HGPS cell (cell line): ENCODE data around the genes ERCC3 and MAP3K2.

DNA sequence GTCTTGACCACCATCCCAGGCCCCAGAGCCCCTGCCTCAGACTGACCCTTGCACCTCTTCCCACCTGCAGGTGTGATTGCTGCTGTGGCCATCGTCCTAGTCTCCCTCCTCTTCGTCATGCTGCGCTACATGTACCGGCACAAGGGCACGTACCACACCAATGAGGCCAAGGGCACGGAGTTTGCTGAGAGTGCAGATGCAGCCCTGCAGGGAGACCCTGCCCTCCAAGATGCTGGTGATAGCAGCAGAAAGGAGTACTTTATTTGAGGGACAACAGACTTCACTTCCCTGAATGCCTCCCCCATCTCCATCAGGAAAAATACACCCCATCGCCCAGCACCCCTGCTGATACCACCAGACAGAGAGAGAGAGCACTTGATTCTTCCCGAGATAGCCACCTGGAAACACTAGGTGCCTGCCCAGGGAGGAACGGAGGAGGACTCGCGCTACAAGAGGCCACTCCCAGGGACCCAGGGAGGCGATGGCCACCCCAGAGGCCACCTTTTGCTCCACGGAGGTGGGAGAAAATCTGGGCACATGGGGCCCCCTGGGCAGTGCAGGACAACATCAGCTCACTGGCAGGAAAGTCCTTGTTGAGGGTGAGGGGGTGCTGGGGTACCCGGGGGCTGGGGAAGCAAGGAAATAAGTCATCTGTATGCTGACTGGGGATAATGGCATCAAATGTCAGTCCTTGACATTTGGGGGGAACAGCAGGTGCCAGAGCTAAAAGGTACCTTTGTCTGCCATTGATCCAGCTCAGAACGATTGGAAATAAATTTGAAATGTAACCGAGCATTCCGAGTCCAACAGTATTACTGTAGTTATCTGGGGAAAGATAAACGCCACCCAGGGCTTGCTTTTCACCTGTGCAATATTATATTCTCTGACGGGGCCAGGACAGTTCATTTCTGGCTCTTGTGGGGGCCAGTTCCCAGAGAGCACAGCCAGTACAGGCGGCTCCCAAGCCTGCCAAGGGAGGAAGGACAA lies 40.2 kb downstream of the GYPC start:
- RRBS, result no CpG with 5 or more reads among the region's 20 CpGs

DNA sequence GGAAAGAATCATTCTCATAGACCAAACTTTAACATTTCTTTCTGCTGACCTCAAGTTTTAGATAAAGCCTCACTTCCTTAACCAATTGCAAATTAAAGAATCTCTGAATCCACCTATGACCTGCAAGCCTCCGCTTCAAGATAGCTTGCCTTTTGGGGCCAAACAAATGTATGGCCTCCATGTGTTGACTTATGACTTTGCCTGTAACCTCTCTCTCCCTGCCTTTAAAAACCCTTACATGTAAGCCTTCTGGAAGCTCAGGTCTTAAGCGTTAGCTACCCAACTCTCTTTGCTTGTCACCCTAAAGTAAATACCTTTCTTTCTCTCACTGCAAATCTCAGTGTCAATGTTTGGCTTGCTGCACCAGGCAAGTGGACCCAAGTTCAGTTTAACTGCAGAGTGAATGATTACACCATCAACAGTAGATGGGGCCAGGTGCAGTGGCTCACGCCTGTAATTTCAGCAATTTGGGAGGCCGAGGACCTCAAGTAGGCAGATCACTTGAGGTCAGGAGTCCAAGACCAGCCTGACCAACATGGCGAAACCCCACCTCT lies 97.9 kb downstream of the TEX51 start:
- RRBS, result no CpG with 5 or more reads among the region's 5 CpGs

DNA sequence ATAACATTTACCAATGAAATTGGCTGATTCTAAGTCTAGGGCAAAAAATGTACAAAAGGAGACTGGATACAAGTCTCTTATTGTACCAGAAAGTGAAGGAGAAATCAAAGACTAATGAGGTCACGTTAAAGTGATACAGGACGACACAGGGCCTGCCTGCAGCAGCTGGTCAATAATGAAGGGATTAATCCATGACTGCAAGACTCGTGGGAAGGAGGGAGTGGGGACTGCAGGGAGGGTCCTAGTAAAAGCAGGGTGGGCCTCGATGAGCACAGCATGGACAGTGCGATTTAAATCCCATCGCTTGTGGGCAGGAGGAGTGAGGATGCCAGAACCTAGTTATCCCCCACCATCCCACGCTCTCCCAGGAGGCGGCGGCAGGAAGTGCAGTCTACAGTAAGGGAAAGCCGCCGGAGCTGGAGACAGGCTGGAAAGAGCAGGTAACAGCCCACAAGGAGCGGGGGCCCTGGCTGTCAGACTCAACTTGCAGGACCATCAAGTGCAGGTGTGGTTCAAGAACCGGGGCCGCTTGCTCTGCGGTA lies 82.4 kb downstream of the BIN1 start:
- RRBS, result 15% methylated on average over 4 of the region's 15 CpGs

DNA sequence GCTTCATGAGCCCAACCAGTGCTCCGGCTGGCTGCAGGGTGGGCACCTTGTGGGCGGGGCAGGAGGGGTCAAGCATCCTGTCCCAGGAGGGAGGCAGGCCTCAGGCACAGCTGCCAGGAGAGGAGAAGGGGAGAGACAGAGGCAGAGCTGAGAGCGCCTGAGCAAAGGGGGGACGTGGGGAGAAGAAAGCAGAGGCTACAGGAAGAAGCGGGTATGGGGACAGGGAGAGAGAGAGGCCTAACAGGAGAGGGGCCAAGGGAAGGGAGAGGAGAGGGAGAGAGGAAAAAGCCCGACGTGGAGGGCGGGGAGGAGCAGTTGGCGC lies 57.0 kb downstream of the BIN1 start:
- RRBS, result 14% methylated on average over 1 of the region's 9 CpGs

DNA sequence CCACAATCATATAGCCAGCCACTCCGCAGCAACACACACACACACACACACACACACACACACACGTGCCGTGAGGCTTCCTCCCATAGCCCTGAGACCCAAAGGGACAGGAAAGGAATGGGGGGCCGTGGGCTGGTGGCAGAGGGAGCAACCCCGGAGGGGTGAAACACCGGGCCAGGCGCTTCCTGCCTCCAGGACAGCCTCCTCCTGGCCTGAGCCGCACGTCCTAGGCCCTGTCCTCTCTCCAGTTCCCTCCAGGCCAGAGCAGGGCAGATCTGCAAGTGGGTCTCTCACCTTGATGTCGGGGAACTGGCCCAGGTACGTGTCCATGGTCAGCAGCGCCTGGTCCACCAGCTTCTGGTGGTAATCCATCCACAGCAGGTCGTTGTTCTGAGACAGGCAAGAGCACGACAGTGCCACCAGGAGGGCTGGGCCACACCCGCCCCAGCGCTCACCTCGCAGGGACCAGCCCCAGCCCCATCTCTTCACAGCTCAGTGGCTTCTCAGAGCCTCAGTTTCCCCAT lies 37.2 kb downstream of the BIN1 start:
- RRBS, result no CpG with 5 or more reads among the region's 17 CpGs

DNA sequence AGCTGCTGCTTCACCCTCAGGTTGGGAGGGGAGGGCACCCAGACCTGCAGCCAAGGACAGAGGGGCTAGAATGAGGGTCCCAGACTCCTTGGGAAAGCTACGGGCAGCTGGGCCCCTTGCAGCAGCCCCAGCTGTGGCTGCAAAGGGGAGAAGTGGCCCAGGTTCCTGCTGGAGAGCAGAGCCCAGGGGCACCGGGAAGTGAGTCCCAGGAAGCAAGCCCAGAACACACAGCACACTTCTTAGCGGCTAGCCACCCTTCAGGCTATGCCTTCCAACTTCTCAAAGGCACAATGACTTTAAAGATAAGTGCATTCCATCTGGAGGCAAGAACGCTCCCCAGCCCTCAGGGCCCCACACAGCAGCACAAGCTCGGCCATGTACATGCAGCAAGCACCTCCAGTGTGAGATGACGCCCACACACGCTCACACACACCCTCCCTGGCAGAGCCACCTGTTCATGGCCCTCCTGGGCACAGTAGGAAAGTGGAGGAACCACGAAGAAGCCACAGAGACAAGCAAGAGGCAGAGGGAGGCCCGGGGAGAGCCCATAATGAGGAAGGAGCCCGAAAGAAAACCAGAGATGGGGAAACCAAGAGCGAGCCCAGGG lies 21.8 kb downstream of the BIN1 start:
- RRBS, result no CpG with 5 or more reads among the region's 11 CpGs

DNA sequence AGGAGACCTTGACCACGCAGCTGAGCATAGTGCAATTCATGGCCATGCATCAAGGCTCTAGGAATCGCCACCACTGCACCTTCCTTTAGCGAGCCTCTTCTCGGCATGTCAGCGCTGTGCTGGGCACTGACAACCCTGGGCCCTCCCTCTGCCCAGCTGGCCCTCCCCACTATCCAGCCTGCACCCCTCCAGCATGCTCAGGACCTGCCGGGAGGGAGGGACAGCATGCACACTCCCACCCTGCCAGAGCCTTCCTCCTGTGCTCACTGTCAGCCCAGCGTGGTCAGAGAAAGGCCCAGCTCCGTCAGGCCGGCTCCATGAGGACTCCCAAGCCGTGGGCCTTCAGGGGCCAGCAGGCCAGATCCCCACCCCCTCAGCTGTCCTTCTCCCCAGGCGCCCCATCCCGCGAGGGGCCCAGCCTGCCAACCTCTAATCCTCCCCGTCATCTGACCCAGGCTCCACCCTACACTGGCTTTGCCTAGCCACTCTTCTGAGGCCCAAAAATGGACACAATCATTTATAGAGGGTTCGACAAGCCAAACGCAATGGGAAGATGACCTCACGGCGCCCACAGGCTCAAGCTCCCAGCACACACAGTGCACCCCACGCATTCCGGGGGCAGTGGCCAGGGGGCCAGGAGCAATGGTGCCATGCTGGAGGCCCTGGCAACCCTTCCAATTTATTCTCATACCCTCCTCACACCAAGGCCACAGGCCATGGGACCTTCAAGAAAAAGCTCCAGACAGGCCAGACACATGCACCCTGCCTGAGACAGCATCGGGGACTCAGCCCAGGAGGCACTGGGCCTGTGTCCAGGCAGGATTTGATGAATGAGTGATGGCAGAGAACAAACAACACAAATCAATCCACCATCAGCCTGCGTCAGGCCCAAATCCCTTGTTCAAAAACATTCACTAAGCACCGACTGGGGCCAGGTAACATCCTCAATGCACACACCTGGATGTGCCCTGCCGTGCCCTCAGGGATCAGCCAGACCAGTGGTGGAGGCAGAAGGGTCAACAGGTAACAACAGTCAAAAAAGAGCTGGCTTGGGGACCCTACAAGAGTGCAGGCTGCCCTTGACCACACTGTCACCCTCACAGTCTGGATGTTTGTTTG lies 3.3 kb downstream of the BIN1 start:
- RRBS, result 40% methylated on average over 1 of the region's 24 CpGs

DNA sequence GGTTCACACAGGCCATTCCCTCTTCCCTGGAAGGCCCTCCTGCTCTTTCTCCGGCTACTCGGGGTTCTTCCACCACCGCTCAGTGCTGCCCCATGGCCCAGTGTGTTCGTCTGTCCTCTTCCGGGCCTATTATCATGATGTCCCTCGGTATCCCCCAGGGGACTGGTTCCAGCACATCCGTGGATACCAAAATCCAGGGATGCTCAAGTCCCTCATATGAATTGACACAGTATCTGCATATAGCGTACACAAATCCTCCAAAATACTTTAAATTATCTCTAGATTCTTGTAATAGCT lies 1.4 kb upstream of the BIN1 start:
- RRBS, result 85% methylated on average over 5 of the region's 8 CpGs

DNA sequence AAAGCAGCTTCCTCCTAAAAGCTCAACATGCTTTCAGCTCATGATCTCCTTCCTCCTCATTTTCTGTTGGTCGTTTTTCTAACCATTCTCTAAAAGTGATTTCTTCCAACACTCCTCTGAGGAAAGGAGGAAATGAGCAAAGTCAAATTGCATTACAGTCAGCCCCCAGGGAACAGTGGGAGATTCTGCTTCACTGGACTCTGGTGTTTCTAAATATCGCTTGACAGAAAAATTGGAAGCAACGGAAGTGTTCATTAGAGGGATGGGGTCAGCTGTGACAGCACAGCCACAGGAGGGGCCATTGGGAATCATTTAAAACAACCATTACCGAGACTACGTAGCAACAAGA lies 2.4 kb upstream of the BIN1 start:
- RRBS, result no CpG with 5 or more reads among the region's 5 CpGs

DNA sequence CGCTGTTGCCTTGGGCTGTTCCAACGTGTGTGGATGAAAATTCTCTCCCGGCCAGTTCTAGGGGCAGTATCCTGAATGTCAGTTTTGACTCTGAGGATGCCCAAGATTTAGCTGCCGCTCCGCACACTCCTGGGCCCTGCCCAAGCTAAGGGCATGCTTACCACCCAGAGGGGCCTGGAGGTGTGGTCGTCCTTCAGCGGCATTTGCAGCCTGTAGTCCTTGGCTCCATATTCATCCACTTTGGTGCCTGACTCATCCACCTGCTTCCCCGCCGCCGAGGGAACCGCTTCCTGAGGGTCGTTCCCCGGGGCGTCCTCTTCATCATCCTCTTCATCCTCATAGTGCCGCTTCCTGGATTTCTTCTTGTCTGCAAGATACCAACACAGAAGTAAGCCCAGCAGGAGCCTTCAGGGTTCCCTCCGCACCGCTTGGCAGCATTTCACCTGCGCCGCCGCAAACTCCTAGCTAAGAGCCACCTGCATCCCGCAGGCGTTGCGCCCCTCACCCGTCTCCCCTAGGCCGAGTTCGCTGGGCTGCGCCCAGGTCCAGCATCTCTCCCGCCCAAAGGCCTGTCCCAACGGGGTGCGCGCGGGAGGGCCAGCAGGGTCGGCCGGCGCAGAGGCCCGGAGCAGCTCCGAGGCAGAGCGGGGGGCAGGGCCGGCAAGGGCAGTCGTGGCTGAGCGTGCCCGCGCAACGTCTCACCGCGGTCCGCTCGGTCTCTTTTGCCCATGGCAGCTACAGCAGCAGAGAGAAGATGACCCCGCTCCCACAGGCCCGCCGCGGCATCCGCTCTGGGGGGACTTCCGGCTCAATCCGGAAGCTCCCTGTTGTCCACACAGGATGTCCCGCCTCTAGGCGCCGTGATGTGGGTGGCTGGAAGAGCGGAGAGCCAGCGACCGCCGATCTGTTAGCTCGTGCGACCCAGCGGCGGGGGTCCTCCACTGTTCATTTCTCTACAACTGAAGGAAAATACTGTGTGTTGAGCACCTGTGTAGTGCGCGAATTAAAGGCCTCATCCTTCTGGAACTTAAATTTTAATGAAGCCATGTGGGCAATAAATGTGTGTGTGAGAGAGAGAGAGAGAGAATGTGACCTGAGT lies at the start of gene ERCC3:
ERCC3 (minus strand) TSS at position 793 of the 1,099 bp plus-strand sequence.
- RRBS, result 36% methylated on average over 3 of the region's 68 CpGs

DNA sequence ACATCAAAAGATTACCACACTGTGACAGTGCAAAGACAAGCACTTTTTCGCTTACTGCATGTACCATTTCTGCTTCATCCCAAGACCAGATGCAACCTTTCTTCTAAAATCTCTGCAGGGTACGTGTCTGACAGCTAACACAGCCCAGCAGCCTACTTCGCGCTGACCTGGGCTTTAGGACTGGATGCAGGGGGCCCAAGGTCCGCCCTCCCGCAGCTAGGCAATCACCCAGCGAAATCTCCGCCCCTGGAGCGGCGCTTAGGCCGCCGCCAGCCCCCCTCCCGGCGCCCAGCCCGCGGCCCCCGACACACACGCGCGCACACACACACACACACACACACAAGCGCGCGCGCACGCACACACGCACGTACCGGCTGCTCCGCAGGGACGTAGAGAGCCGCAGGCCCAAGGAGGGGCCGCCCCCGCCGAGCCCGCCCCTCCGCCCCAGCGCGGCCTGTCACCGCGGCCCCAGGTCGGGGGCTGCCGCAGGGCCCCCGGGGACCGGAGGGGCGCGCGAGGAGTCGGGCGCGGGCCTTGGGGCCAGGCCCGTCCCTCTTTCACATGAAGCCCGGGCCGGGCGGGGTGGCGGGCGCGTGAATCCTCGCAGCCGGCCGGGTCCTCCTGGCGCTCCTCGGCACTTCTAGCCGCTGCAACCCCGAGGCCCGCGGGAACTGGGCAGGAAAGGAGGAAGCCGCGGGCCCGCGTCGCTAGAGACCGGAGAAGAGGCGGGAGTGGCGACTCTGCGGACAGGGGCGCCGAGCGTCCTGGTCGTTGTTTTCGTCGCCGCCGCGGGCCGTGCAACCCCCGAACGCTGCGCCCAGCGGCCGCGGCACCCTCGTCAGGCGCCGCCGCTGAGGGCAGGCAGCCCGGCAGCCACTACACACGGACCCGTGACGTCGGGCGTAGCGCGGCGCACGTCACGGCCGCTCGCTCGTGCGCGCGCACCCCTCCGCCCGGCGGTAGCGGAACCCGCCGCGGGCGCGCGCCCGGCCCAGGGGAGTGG lies at the start of gene MAP3K2:
MAP3K2 (minus strand) TSS at position 895 of the 1,003 bp plus-strand sequence.
- RRBS, result 1% methylated on average over 35 of the region's 123 CpGs

DNA sequence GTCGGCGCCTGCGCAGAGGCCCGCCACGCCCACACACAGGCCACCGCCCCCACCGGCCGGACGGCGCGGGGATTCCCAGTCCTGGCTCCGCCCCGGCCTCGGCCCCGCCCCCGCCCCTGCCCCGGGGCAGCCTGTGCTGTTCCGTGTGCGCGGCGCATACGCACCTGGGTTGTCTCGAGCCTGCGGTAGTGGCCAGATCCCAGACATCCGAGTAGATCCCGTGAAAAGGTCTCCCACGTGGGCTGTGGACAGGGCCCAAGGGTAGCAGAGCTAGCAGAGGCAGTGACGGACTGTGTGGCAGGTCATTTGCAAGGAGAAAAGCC lies 270 bp upstream of the MAP3K2 start:
- RRBS, result 0% methylated on average over 7 of the region's 28 CpGs

- RRBS, result no CpG with 5 or more reads among the region's 6 CpGs
Observed at GRCh38 chr2:127389690-127390455, 2.1 kb upstream of the MAP3K2 start.

GRCh38 chr2:127400975-127401950 lies 13.5 kb upstream of the MAP3K2 start:
- RRBS, result 62% methylated on average over 14 of the region's 37 CpGs

GRCh38 chr2:127563618-127564351 lies 28.3 kb downstream of the MYO7B start:
- RRBS, result no CpG with 5 or more reads among the region's 12 CpGs

DNA sequence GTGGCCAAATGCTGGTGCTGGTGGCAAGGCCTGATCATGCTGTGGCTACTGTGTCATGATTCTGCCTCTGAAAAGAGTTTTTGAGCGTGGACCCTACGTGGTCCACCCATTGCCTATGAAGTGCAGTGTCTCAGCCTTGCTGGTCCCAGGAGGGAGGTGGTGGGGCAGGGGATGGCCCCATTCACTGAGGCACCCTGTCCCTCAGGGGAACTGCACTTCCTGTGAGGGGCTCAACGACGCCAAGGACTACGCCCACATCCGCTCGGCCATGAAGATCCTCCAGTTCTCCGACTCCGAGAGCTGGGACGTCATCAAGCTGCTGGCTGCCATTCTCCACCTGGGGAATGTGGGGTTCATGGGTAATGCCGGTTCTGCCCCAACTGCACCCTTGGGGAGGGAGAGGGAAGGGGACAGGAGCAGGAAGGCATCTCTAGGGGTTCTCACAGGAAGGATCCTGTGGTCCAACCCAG lies 42.5 kb downstream of the MYO7B start:
- RRBS, result no CpG with 5 or more reads among the region's 11 CpGs

GRCh38 chr2:127578886-127579223 lies 43.4 kb downstream of the MYO7B start:
- RRBS, result no CpG with 5 or more reads among the region's 3 CpGs

GRCh38 chr2:127629447-127629646 lies 16.6 kb upstream of the GPR17 start:
- RRBS, result no CpG with 5 or more reads among the region's 3 CpGs

- RRBS, result no CpG with 5 or more reads among the region's 11 CpGs
Observed at GRCh38 chr2:127630389-127631012, 15.5 kb upstream of the GPR17 start.

- RRBS, result no CpG with 5 or more reads among the region's 24 CpGs
Observed at GRCh38 chr2:127634374-127635226, 11.4 kb upstream of the GPR17 start.